Breast (tissue), 4 donors: ENCODE data around the genes C1GALT1, RPA3, GLCCI1 and ENSG00000226690.

DNA sequence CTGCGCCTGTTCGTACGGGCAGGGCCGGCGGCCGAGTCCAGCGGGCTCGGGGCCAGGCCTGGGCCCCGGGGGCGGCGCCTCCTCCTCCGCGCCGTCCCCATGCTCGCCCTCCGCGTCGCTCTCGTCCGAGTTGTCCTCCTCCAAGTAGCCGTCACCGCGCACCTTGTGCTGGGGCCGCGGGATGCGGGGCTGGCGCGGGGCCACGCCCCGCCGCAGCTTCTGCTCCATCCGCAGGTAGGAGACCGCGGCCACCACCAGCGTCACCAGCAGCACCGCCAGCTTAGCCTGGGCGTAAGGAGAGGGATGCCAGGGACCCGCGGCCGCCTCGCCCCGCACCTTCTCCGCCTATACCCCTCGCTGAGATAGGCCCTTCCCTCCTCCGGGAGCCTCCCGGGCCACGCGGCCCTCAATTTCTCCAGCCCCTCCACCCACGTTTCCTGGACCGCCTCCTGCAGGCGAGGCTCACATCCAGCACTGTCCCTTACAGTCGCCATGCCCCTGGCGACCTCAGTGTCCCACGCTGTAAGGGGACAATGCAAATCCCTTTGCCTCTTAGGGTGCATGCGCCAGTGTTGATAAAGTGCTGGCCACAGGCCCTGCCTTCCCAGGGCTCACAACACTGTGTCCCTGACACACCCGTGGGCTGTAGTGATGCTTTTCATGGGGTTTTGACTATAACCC is 29.6 kb upstream of the CCZ1B start:
- PRO-cap, 3 experiments: no peak in any of the 3 experiments
- RRBS: no CpG with 5 or more reads among the region's 56 CpGs

DNA sequence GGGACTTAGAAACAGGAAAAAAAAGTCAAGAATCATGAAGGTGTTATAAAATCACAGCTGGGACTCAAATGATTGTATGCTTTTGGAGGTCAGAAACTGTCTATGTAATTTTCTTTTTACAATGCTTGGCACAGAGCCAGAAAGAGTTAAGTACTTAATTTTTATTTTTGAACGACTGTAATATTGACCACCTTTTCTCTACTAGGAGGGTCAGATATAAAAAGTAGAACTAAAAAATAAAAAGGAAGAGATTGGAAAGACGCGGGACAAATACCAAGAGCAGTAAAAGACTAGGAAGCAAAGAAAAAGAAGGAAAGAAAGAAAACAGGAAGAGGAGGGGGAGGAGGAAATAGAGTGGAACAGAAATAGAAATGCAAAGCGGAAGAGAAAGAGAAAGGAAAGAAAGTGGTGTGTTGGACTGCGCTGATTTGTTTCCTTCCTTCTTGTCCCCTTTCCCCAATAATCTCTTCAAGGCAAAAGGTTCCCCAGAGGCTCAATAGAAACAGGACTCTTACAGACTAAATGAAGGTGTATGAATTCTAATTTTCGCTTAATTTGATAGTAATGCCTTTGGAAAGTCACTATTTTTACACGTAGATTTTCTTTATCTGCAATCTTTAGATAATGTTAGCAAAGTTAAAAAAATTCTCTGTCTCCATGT is 23.1 kb upstream of the C1GALT1 start:
- PRO-cap, 3 experiments: no peak in any of the 3 experiments
- RRBS: no CpG with 5 or more reads among the region's 7 CpGs

GRCh38 chr7:7182462-7183663 is at the start of gene C1GALT1:
C1GALT1 (plus strand) TSS chr7:7182544.
- PRO-cap, 3 experiments: peak in 3 of 3 experiments; most common plus-strand start chr7:7182544 (in 3); most common minus-strand start chr7:7183129 (in 2)
- RRBS: 2% methylated on average over 22 of the region's 110 CpGs

GRCh38 chr7:7238323-7239114 is 56.2 kb downstream of the C1GALT1 start:
- PRO-cap, 3 experiments: no peak in any of the 3 experiments
- RRBS: no CpG with 5 or more reads among the region's 5 CpGs

DNA sequence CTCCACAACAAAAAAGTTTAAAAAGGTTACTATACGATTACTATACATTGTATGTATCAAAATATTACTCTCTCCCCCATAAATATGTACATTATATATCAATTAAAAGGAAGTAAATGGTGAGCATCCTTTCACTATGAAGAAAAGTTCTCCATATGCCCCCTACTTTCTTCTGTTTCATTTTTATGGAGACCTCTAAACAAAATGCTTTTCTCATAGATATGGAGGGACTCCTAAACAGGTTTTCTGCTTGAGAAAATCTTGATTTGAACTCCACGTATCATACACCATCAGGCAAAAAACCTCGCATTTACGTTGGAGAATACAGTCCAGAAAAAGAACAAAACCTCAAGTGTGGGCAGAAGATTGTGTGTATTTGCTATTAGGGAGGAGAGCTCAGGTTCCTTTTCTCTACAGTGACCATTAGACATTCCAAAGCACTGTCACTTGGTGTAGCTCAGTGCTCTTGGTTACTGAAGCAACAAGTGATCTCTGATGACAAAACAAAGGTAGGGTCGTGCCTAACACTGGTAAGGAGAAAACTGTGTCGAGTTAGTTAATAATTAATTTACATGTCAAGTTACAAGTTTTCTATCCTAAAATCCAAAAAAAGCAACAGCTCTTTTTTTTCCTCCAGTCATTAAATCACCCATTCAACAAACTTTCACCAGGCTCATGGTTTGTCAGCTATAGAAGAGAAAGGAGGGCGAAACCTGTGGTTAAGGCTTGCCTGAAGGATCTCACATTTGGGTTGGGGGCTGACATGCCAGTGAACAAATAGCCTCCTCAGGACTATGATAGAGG is 72.5 kb downstream of the C1GALT1 start:
- PRO-cap, 3 experiments: no peak in any of the 3 experiments
- RRBS: no CpG with 5 or more reads among the region's 7 CpGs

GRCh38 chr7:7372967-7373652 is 162.6 kb downstream of the COL28A1 start:
- PRO-cap, 3 experiments: no peak in any of the 3 experiments
- RRBS: no CpG with 5 or more reads among the region's 7 CpGs

- PRO-cap, 3 experiments: no peak in any of the 3 experiments
- RRBS: no CpG with 5 or more reads among the region's 3 CpGs
Measured at GRCh38 chr7:7512937-7513242, 22.8 kb downstream of the COL28A1 start.

DNA sequence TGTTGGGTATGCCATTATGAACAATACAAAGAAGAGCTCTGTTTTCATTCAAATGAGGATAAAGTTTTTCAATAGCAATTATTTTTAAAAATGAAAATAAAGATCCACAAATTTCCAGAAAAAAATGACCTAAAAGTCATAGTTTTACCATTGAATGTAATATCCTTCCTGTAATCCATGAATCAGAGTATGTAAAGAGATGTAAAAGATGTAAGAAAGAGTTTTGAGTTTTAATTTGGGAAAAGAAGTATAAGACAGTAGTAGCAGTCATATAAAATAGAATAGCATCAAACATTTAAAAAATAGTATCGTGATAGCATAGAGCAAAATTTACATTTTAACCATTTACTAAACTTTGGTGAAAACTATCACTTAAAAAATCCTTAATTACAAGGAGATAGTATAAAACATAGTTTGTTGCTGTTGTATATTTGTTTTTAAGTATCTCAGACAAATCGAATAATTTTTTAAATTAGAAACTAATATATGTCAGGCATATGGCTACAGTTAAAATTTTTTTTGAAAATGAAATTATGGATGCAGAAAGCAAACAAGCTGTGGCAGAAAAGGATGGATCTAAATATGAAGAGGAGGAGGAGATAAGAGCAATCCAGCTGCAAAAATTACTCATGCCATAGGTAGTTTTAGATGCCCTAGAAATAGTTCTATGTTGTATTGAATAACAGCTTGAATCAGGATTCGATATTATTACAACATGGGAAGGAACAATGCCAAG is 2.7 kb downstream of the RPA3 start:
- PRO-cap, 3 experiments: no peak in any of the 3 experiments
- RRBS: no CpG with 5 or more reads among the region's 3 CpGs

DNA sequence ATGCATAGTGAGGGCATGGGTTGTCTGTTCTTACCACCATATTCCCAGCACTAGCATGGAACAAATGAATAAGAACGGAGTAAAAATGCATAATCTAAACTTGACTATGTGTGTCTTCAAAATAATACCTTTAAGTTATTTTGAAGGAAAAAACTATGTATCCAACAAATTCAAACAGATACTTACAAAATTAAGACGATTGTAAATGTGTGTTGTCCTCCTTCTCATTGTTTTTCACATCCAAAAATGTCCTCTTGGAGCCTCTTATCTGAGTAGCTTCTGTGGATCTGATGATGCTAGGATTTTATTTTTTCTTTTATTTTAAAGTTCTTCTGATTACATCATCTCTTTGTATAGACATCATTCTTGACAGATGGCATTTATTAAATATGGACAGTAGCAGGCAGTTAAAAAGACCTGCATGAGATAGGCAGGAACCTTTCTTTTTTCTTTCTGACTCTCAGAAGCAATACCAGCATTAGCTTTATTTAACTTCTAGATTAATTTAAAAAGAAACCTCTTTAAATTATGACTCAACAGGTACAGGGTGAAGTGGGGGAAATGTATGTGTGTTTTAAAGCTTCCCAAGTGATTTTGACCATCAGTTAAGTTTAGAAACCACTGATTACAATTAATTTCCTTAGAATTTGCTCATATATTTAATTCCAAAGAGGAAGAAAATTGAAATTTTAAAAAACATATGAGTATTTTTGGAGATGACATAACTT is at the start of gene RPA3:
Gene RPA3 (minus strand): TSS at position 279 of the 728 bp plus-strand sequence.
- PRO-cap, 3 experiments: no peak in any of the 3 experiments
- RRBS: no CpG with 5 or more reads among the region's 2 CpGs

- PRO-cap, 3 experiments: no peak in any of the 3 experiments
- RRBS: no CpG with 5 or more reads among the region's 1 CpG
Measured at GRCh38 chr7:7795272-7795723, 76.9 kb upstream of the RPA3 start.

DNA sequence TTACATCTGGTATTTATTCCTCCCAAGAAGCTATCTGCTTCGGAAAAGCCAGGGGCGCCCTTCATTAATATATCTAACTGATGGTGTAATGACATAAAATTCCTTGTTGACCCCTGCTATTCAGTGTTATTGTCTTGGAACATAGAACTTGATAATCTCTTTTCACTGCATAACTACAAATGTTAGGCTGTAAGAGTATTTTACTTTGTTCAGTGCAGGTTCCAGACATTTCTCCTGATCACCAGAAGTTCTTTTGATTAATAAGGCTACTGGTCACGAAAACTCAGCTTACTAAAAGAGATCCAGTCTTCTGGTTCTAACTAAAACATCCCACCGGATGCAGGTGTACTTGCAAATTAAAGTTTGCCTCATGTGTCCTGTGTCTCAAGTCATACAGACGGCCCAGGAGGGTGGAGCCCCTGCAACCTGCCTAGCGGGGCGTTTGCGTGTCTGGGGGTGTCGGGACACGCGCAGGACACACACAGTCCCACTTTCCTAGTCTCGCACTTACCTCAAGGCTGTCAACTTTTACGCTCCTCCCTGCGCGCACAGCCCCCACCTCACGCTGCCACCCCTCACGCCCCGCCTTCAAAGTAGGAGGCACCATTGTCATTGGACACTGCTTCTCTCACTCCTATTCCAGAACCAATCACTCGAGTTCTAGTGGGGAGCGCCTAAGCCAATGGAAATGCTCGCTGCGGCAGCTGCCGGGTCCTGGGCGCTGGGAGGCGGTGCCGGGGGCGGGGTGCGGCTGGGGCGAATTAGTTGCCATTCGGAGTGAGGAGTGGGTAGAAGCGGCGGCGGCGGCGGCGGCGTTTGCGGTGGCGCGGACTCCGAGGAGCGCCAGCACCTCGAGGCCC is at the start of gene GLCCI1:
Gene GLCCI1 (plus strand): TSS at position 764 of the 860 bp plus-strand sequence.
- PRO-cap, 3 experiments: peak in 3 of 3 experiments; most common plus-strand start position 791 of the sequence (in 2); most common minus-strand start position 509 of the sequence (in 2)
- RRBS: no CpG with 5 or more reads among the region's 43 CpGs

- PRO-cap, 3 experiments: no peak in any of the 3 experiments
- RRBS: no CpG with 5 or more reads among the region's 10 CpGs
Measured at GRCh38 chr7:8125575-8126523, 136.1 kb downstream of the ICA1 start.

GRCh38 chr7:10451057-10451300 is 489.0 kb downstream of the NDUFA4 start:
- PRO-cap, 3 experiments: peak in 1 of 3 experiments; most common plus-strand start chr7:10451236 (in 1)
- RRBS: no CpG with 5 or more reads among the region's 3 CpGs

DNA sequence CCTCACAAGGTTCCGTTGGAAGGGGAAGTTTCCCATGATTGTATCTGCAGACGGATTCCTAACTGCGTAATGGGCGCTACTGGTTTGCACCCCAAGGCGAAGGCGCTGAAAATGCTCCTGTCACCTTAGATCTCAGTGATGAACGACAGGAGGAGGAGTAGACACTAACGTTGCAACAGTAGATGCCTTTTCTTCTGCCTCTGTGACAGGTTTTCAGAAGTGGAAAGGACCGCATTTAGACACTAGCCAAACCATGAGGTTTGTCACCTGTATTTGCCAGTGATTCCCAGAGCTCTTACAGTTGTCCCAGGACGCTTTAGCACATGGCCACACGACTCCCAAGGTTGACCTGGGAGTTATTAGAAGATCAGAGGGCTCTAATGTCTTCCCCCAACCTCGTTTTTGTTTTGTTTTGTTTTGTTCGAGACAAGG is 508 bp upstream of the VWDE start:
- PRO-cap, 3 experiments: no peak in any of the 3 experiments
- RRBS: no CpG with 5 or more reads among the region's 13 CpGs

DNA sequence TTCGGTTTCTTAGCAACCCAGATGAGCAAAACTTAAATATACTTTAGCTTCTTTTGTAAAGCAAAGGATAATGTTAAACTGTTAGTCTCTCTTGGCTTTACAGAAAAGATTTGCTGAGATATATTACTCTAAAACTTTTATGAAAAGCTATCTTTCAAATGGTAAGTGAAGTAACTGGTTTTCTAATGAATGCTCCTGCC is at the start of gene ENSG00000226690:
Gene ENSG00000226690 (plus strand): TSS at position 56 of the 200 bp plus-strand sequence.
- PRO-cap, 3 experiments: no peak in any of the 3 experiments
- RRBS: no CpG with 5 or more reads among the region's 1 CpG

DNA sequence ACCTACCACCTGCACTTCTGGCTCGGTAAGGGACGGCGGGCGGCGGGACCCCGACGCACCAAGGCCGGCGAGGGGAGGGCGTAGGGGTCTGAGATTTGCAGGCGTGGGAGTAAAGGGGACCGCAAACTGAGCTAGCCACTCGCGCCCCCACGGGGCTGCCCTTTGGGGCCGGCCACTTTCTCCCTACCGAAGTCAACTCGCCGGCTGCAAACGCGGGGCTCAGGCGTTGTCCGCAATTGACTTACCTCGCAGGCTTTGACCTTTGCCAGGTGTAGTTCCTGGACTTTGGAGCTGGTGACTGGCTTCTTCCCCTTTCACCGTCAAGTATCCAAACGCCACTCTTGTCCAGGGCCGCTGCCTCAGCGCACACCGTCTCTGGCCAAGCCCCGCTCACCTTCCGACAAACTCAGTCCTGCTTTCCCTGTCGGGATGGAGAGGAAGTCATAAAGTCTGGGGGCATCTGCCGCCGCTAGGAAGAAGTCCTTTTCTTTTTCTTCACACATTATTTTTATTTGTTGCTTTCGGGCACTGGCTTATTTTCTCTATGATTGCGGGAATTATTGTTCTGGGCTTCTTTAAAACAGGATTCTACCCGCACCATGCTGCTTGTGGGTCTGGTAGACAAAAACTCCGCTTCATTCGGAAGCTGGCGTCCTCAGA is 571 bp downstream of the SCIN start:
- PRO-cap, 3 experiments: no peak in any of the 3 experiments
- RRBS: 11% methylated on average over 3 of the region's 40 CpGs

DNA sequence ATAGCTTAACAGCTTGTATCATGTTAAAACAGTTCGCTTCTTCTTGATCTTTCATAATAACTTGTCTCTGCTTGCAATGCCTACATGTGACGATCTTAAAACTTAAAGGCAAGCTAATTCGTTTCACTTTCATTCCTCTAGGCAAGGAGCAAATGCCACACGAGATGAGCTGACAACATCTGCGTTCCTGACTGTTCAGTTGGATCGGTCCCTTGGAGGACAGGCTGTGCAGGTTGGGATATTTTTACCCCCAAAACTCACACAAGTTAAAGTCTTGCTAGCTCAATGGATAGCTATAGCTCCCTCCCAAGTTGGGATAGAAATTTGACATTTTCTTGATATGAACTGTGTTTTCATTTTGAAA is 51.5 kb upstream of the ARL4A start:
- PRO-cap, 3 experiments: no peak in any of the 3 experiments
- RRBS: no CpG with 5 or more reads among the region's 6 CpGs

- PRO-cap, 3 experiments: peak in 3 of 3 experiments; most common plus-strand start chr7:12686404 (in 1); most common minus-strand start chr7:12686691 (in 1)
- RRBS: 3% methylated on average over 33 of the region's 84 CpGs
Measured at GRCh38 chr7:12686297-12687174, 897 bp upstream of the ARL4A start.

GRCh38 chr7:12931413-12931816 is 244.0 kb downstream of the ARL4A start:
- PRO-cap, 3 experiments: no peak in any of the 3 experiments
- RRBS: no CpG with 5 or more reads among the region's 18 CpGs

DNA sequence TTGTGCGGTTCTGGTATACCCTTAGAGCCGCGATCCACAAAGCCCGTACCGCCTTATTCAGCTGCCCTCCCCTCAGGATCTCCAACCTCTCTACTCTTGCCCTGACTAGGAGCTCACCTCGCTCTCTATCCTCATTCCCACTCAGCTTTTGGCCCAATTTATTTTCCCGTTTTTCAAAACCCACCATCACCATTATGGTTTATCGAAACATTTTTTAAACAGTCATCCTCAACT is 478 bp upstream of the ETV1 start:
- PRO-cap, 3 experiments: peak in 3 of 3 experiments; most common minus-strand start position 92 of the sequence (in 2)
- RRBS: no CpG with 5 or more reads among the region's 8 CpGs